ENCODE data around the genes MACROH2A1, FAM13B and REEP2.

DNA sequence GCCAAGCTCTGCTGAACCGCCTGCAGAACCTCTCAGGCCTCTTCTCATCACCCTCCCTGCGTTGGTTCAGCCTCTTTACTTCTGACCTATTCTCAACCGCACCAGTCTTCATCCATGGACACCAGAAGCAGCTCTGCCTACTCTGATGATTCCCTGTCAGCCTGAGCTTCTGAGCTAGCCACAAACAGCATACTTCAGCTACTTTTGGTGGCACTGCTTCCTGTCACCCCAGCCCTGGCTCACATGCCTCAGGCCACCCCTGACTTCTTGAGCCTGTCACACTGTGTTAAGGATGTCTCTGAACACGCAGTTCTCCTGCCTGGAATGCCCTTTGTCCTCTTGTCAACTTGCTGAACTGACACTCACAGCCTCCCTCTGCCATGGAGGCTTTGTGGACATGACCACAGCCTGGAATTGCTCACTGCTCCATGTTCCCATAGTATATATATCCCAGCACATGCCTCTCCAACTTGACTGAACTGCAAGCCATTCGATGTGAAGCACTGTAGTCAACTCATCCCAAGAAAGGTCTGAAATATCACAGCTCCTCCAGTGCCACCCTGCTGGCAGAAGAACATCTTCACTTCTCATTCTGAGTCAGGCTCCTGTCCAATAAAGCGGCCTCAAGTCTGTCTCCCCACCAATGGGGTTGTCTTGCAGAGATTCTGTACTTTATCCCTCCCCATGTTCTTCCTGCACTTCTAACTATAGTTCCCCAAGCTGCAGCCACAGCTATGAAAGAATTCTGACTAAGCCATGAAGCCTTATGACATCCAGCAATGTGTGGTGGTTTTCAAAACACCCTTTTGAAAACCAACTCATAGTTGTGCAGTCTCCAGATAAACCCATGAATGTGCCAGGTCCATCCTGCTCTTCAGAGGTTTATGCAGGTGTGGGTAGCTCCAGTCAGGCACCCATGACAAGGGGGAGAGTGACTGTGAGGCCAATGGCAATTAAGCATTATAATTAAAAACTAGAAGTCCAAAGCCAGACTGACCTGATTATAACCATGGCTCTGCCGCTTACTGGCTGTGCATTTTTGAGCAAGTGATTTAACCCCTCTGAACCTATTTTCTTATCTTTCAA, 6.9 kb downstream of the MACROH2A1 start:
- RRBS = no CpG with 5 or more reads among the region's 7 CpGs

DNA sequence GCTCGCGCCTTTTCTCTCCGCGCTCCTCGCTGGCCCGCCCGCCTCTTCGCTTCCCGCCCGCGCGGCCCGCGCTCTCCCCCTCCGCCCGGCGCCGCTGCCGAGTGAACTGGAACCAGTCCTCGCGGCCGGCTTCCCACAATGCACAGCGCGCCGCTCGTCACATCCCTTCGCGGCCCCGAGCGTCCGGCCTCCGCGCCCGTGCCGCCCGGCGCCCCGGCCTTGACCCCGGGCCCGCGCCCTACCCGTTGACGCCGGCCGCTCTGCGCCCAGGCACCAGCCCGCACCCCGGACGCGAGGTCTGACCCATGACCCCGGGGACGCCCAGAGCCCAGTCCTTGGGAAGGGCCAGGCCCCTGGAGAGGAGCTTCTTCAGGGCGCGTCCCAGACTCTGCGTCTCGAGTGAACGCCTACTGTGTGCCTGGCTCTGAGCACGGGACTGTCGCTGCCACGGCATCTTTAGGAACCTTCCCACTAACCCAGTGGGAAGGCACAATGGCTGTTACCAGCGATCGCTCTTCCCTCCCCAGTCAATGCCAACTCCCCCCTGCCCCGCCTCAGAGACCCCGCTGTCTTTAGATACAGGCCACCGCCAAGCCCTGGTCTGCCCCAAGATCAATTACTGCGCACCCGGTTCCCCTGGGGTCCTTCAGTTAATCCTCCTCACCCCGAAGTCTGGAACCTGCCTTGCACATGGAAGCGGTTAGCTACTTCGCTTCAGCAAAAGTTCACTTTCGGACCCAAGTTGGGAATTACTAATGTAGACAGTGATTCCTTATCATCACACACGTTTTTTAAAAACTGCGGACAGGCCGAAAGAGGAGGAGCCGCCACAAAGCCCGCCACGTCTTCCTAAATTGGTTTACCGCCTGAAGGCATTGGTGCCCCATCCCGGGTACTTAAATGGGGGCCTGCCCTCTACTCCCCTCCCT, at the start of gene MACROH2A1:
TSS of gene MACROH2A1 (minus strand) at position 110 of the 929 bp plus-strand sequence.
- RRBS = 2% methylated on average over 16 of the region's 79 CpGs

DNA sequence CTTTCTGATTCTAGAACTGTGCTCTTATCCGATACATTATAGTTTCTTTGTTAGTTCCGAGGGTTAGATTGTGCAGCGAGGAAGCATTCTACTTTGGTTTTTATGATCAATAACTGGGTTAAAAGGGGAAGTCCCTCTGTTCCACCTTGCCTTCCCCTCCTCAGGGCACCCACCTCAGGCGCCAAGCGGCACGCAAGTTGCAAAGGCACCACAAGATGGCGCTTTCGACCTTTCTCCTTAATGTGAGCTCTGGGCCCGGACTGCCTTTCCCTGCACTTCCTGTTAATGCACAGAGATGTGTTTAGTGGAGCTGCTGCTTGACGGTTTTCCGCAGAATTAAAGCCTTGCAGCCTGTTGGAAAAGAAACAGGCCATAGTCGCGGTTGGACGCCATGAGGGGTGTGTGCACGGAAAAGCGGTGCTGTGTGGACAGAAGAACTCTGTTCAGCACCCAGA, 18.0 kb downstream of the CXCL14 start:
- RRBS = no CpG with 5 or more reads among the region's 16 CpGs

DNA sequence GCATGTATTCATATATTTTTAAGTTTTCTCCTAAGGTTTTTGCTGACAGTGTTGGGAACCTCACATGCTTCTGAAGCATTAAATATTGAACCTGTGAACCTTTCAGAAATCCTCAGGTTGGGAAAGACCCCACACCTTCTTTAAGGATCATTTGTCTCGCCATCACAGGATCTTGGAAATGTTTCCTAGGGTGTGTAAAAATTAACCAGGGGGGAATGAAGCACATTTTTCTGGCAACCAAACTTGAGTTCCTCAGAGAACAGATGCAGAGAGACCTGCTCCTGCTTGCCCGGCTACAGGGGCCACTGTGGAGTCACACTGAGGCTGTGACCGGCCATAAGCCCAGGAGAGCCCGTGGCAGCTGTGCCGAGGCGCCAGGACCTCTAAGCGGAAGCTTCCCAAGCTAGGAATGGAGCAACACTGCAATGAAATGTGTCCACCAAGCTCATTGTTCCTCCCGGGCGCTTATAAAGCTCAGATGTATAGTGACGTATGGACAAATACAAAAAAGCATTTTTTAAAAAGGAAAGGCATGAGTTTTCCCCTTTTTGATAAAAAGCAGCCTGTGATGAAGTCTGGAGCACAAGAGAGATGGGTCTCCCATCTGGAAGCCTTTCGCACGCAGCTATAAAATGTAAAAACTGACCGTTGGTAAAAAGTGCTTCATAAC, 7.6 kb downstream of the CXCL14 start:
- RRBS = no CpG with 5 or more reads among the region's 13 CpGs

DNA sequence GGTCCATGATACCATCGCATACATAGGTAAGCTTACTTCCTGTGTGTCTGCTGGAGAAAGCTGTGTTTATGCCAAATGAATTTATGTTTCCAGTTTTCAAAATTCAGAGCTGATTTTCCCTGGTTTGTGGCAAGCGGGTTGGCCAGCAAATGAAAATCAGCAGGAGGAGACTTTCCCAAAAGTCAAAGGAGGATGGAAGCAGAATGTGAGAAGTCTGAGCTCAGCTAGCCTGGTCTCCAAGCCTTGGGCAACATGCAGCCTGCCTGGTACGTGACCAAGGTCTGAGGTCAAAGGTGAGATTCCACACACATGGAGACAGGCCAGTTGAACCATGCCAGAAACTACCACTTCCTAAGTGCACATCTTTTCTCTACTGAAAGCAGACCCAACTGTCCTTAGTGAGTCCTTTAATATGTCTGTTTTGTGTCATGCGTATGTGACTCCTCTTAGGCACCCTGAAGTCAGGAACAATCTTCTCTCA, 10.0 kb upstream of the TGFBI start:
- RRBS = no CpG with 5 or more reads among the region's 4 CpGs

DNA sequence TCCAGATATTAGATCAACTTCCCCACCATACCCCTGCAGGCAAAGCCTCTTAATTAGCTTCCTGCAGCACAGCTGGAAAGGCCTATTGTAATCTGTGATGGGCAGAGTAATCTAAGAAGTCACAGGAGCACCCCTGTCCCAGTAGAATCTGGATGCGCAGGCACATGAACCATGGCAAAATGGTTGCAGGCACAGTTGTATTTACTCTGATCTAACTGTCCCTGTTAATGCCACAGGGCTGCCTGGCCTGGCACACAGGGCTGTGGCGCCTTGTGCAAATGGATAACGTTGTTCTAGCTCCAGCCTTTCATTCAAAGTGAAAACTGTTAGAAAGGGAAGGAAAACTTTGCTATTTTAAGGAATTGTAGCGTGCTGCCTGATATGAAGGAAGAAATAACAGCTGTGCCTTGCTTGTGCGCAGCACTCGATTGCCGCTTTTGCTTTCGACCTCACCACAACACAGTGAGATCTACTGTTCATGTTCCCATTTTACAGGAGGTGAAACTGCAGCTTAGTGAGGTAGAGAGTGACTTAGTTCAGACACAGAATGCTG, 2.3 kb downstream of the TGFBI start:
- RRBS = no CpG with 5 or more reads among the region's 8 CpGs

- RRBS = no CpG with 5 or more reads among the region's 5 CpGs
Observed at GRCh38 chr5:136061225-136061803, 32.5 kb downstream of the TGFBI start.

DNA sequence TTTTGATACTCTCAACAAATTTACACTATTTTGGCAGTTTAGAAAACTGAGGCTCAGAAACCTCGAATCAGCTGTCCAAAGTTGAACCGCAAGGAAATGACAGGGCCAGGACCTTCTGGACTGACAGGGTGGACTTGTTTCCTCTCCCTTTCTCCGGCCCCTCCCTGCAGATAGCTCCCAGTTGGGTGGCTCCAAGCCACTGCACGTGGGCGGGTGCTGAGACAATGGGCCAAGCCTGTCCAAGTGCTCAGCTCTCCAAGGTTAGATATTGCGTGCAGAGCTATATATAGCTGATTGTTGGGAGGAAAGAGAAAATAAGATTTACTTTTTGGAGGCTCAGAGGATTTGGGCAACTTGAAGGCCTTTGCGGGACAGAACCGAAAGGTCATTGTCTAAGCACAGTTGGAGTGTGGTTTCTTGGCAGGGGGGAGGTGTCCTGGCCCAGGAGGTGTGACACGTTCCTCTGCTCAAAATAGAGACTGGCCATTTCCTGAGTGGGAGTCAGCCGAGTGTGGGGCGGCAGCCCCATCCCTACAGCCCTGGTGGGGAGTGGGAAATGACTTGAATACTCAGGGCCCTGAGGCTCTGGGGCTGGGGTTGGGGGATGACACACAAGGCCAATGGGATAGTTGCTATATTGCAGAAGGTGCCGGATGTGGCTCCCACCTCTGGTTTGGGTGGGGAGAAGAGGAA, 44.6 kb upstream of the SMAD5 start:
- RRBS = no CpG with 5 or more reads among the region's 12 CpGs

DNA sequence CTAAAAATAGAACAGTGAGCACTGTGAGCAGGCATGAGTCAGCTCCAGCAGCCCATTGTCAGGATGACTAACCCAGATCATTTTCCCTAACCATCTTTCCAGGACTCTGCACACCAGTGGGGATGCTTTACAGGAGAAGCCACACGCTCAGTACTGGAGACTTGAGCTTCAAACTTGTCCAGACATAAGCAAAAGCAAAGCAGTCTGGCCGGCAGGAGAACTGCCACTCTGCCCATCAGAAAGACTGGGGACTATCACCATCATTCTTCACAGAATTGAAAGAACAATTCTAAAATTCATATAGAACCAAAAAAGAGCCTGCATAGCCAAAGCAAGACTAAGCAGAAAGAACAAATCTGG, 446.3 kb upstream of the TRPC7 start:
- RRBS = no CpG with 5 or more reads among the region's 2 CpGs

- RRBS = no CpG with 5 or more reads among the region's 9 CpGs
Observed at GRCh38 chr5:137146309-137147088, 352.6 kb downstream of the SPOCK1 start.

- RRBS = no CpG with 5 or more reads among the region's 1 CpG
Observed at GRCh38 chr5:137333147-137333461, 166.0 kb downstream of the SPOCK1 start.

DNA sequence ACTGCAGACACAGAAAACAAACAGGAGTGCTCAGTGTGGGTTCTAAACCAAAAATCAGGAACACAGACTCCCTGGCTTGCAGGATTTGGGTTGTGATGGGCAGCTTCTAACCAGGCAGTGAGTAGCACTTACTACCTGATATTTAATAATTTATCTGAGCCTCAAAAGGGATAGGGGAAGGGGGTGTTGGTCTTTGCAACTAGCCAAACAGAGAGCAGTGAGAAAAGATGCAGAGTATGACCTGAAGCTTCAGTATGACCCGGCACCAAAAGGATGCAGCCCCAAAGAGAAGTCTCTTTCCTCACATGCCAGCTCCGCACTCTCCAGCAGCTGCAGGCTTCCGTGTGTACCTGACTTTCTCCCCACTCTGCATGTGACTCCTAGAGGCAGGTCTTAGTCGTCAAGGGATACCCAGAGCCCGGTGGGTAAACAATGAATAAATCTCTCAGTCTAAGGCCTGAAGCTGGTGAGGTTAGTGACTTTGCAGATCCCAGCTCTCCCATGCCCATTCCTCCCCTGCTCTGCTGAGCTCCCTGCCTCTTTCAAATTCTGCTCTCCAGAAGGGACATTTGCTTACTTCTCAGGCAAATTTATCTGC, 105.4 kb upstream of the SPOCK1 start:
- RRBS = no CpG with 5 or more reads among the region's 5 CpGs

GRCh38 chr5:137802354-137802666, 48.1 kb upstream of the HNRNPA0 start:
- RRBS = no CpG with 5 or more reads among the region's 3 CpGs

DNA sequence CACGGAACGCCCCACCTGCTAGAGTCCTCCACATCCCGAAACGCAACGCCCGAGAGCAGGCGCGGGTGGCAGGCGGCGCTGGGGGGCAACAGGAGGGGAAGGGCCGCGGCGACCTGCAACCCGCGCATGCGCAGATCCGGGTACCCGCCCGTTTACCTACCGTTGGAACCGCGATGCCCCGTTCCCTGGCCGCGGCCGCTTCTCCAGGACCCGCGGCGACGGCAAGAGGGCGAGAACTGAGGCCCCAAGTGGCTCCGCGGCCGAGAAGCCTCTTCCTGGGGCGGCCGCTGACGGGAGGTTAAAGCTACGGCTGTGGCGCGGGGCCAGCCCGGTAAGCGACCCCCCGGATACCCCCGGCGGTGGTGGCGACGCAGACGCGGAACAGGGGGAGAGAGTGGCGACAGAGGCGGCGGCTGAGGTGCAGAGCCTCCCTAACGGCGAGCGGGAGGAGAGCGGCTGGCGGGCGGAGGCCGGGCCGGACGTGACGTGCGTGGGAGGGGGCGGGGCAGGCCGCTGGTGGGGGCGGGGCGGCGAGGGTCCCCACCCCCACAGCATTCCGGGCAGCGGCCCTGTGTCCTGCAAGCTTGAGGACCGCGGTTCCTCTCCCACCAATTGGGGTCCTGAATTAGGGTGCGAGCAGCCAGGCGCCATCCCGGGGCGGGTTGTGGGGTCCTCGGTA, at the start of gene FAM13B:
TSS of gene FAM13B (minus strand) at position 458 of the 679 bp plus-strand sequence.
- RRBS = 1% methylated on average over 10 of the region's 77 CpGs

GRCh38 chr5:138187690-138188377, 8.9 kb downstream of the KIF20A start:
- RRBS = no CpG with 5 or more reads among the region's 4 CpGs

GRCh38 chr5:138241698-138242569, 28.8 kb upstream of the CDC23 start:
- RRBS = 4% methylated on average over 11 of the region's 67 CpGs

DNA sequence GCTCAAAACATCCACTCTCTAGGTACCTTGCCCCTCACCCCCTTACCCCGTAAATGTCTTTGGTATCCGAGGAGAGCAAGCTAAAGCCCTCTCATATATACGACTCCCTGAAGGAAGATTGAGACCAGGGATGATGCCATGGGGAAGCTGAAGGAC, 306 bp upstream of the KDM3B start:
- RRBS = no CpG with 5 or more reads among the region's 3 CpGs

DNA sequence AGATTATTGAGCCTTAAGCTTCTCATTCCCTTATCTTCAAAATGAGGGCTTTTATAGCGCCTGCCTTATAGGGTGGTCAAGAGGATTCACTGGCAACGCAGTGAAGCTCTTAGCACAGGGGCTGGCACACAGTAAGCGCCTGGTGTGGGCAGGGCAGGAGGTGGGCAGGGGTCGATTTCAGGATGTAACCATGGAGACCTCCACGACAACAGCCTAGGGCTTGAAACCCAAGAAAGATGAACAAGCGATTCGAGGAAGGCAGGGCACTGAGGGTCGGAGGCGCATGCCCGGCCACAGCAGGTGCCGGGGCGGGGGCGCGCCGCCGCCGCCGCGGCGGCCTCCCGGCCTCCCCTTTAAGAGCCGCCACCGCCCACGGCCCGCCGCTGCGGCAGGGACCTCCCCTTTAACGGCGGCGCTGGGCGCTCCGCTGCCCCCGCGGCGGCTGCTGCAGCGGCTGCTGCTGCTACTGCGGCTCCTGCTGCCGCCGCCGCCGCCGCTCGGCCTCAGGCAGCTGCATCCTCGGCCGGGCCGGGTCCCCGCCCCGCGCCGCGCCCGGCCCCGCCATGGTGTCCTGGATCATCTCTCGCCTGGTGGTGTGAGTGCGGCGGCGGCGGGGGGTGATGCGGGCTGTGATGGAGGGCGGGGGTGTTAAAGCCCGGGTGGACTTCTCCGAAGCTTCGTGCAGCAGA, at the start of gene REEP2:
TSS of gene REEP2 (plus strand) at position 412 of the 689 bp plus-strand sequence.
- RRBS = 1% methylated on average over 17 of the region's 63 CpGs

DNA sequence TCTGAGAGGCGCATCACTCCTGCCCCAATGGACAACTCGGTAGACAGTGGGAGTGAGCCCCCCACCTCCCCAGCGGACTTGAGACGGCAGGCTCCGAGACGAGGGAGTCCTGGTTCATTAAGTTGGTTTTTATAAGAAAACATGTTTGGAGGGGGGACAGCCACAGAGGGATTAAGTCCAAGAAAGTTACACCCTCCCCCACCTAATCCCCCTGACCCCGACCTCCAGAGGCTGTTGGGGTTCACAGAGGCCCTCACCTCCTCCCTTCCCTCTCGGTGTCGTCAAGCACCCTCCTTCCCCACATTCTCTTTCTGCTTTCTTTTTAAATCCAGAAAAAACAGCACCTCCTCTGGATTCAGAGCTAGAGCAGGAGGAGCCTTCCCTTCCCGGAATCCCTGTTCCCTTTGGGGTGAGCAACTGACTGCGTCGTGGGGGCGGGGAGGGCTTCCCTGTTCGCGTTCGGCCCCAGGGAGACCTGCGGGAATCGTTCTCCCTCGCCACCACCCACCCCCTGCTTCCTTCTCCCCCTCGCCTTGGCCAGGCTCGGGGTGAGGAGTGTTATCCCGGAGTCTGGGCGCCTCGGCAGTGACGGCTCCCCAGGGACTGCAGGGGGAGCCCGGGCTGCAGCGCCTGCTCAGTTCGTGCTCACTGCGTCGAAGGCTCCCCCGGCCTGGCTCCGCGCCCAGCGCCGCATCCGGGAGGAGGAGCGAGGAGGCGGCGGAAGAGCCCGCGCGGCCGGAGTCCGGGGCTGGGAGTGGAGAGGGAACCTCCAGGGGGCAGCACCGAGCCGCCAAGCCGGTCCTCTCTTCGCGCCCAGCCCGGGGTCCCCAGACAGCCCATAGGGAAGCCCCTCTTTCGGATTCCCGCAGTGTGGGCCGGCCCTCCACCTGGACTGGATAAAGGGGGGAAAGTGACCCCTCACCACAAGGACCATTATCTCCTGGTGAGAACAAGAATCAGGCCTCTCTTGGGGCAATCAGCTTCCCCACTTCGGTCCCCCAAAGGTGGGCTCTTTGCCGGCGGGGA, 1.5 kb upstream of the EGR1 start:
- RRBS = 2% methylated on average over 26 of the region's 56 CpGs

Data from AG10803 (cell line).